Mesenchymal stem cell of Wharton's jelly (primary cell): ENCODE results near the genes SYNGAP1, HMGA1 and NUDT3.

GRCh38 chr6:33419643-33420599 is at the start of gene SYNGAP1:
TSS of gene SYNGAP1 (plus strand) at chr6:33420065.
- CAGE, long polyA plus RNA: no peak

DNA sequence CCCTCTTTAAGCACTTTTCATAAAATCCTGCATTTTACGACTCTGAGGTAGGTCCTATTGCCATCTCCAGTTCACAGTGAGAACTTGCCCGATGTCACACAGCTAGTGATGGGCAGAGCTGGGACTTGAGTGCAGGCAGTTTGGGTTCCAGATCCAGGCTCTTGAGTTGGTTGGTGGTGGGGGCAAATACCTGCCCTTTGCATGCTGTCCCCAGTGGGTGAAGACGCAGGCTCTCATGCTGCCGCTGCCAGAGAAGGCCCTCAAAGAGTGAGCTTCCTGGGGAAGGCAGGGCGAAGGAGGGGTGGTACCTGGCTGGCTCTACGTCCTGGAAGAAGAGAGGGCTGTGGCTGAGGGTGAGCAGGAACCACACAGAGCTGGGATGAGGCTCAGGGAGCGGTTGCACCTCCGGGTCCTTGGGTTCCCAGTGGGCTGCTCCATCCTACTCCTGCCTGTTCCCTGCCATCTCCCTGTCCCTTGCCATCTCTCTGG is 6.1 kb upstream of the BAK1 start:
- CAGE, long polyA plus RNA: no peak

GRCh38 chr6:33592469-33593083 is 12.5 kb upstream of the BAK1 start:
- CAGE, long polyA plus RNA: no peak

GRCh38 chr6:33624115-33624646 is 3.1 kb downstream of the ITPR3 start:
- CAGE, long polyA plus RNA: no peak

- CAGE, long polyA plus RNA: no peak
Observed at GRCh38 chr6:33656779-33657247, 35.7 kb downstream of the ITPR3 start.

DNA sequence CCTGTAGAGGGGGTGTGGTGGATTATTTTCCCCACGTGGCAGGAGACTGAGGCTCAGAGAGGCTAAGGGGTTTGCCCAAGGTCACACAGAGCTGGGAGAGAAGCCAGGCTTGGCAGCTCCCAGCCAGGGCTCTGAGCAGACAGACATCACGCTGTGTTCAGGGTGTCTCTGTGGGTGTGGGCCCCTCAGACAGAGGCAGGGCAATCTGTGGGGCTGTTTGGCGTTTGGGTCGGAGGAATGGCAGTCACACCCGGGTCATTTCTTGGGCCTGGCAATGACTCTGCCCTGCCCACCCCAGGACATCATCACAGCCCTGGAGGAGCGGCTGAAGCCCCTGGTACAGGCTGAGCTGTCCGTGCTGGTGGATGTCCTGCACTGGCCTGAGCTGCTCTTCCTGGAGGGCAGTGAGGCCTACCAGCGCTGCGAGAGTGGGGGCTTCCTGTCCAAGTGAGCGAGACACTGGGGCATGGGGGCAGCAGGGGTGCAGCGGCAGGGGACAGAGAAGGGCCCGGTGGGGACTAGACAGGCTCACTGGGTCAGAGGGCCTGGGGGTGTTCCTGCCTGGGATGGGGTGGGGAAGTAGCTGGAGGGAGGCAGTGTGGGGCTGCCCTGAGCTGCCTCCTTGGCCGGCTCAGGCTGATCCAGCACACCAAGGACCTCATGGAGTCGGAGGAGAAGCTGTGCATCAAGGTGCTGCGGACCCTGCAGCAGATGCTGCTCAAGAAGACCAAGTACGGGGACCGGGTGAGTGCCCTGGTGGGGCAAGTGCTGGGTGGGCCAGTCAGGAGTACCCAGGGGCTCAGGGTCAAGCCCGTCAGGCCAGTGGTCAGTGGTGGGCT is 27.6 kb downstream of the UQCC2 start:
- CAGE, long polyA plus RNA: no peak

- CAGE, long polyA plus RNA: no peak
Observed at GRCh38 chr6:33739561-33740038, 7.1 kb downstream of the IP6K3 start.

DNA sequence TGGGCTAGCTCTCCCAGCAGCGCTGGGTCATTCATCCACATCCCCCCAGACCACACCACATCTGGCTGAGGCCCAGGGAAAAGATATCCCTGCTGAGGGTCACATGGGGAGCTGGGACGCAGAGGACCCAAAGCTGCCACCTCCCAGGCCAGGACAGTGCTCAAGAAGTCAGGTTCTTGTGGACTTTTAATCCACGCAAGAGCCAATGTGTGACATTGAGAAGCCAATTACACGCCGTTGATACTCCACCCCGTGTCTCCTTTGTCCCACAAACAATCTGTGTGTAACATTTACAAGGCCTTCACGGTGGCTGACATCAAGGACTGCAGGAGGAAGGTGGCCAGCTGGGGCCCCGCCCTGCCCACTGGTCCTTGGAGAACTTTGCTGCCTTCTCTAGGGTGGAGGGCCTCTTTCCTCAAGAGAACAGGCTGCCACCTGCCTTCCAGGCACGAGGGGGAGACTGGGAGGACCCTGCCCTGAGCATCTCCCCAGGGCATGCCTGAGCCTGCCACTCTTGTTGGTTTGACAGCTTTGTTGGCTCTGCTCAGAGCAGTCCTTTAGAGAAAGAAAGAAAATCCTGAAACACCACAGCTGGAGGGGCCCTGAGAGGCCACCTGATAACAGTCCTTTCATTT is 5.4 kb upstream of the IP6K3 start:
- CAGE, long polyA plus RNA: no peak

- CAGE, long polyA plus RNA: no peak
Observed at GRCh38 chr6:33776793-33777224, 12.1 kb downstream of the LEMD2 start.

GRCh38 chr6:33786402-33786869 is 2.5 kb downstream of the LEMD2 start:
- CAGE, long polyA plus RNA: no peak

GRCh38 chr6:33892477-33893511 is 89.0 kb upstream of the MLN start:
- CAGE, long polyA plus RNA: no peak

DNA sequence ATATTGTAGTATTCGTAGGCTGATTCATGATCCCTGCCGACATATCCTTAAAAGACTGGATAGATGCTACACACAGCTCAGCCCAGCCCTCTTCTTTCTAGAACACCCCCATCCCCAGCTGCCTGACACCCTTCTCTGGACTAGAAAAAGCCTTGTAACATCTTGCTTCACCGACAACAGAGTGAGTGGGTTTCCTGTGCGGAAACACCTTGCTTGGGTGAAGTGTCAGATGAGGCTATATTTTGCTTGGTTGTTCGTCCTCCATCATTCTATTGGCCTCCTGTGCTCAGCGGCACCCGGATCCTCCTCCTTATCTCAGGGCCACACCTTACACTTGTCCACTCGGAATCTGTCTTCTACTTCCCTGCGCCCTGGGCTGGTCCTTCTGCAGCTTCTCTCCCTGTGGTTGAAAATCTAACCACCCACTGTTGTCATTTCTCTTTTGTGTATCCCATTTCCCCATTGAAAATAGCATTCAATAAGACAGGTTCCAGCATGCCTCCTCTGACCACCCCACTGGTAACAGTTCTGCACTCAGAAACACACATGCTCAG is 101.3 kb upstream of the MLN start:
- CAGE, long polyA plus RNA: no peak

GRCh38 chr6:34151298-34151857 is 5.5 kb upstream of the GRM4 start:
- CAGE, long polyA plus RNA: no peak

- CAGE, long polyA plus RNA: no peak
Observed at GRCh38 chr6:34195982-34196883, 40.4 kb upstream of the HMGA1 start.

GRCh38 chr6:34226879-34227725 is 9.6 kb upstream of the HMGA1 start:
- CAGE, long polyA plus RNA: no peak

GRCh38 chr6:34236451-34236967 is at the start of gene HMGA1:
TSS of gene HMGA1 (plus strand) at chr6:34236873.
- CAGE, long polyA plus RNA: no peak

DNA sequence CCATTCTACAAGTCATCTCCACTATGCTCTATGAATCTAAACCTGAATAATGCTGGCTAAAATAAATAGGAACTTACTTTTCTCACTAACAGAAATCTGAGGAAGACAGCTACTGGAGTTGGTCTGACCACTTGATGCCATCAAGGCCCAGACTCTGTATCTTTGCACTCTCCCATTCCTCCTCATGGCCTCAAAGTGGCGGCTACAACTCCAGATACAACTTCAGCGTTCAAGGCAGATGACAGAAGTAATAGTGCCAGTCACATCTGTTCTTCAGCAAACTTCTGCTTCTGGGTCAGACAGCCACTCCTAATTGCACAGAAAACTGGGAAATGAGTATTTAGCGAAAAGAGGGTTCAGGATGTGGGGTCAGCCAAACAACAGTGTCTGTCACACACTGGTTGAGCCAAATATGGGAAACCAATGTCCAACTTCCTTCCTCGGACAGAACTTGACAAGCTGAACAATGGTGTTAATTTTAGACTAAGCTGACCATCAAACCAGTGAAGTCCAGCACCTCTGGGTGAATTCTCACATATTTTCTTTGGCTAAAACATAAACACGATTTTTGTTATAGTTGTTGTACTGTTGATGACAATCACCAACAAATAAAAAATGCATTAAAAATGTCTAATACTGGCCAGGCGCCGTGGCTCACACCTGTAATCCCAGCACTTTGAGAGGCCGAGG is 22.1 kb downstream of the NUDT3 start:
- CAGE, long polyA plus RNA: no peak

- CAGE, long polyA plus RNA: no peak
Observed at GRCh38 chr6:34392520-34393307, at the start of gene NUDT3. TSS of gene NUDT3 (minus strand) at chr6:34392669.

DNA sequence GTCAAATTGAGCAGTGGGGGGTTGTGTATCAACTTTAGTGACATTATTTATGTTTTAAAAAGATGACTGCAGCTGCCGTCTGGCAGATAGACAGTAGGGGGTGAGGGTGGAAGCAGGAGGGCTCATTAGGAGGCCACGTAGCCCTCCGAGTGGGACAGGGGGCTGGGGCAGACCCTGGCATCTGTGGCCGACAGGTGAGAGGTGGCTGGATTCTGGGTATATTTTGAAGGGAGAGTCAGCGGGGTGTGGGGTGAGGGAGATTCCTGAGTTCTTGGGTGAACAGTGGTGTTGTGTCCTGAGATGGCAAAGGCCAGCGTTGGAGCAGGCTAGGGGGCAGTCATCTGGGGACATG is 19.3 kb downstream of the PACSIN1 start:
- CAGE, long polyA plus RNA: no peak

GRCh38 chr6:34526635-34526858 is 29.6 kb downstream of the SPDEF start:
- CAGE, long polyA plus RNA: no peak